Trachea (tissue), 1 donor: ENCODE data around the genes RAB34 and NEK8.

DNA sequence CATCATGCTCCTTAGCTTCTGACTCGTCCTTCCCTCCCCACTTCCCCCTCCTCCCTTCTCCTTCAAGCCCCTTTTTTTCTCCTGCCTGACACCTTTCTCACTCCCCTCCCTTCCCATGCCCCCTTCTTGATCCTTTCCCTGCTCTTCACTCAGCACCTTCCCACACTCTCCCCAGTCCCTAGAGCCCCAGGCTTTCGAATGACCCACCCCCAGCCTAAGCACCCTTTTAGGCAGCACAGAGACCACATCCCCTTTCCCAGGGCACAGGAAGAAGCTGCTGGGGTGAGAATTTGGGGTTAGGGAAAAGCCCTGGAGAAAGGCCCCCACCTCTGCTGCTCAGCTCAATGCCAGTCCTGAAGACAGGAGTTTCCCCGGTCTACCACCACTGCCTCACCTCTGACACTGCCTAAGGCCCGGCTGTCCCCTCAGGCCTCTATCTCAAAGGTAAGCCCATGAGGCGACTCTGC, 6.3 kb downstream of the PROCA1 start:
- PRO-cap: no peak

DNA sequence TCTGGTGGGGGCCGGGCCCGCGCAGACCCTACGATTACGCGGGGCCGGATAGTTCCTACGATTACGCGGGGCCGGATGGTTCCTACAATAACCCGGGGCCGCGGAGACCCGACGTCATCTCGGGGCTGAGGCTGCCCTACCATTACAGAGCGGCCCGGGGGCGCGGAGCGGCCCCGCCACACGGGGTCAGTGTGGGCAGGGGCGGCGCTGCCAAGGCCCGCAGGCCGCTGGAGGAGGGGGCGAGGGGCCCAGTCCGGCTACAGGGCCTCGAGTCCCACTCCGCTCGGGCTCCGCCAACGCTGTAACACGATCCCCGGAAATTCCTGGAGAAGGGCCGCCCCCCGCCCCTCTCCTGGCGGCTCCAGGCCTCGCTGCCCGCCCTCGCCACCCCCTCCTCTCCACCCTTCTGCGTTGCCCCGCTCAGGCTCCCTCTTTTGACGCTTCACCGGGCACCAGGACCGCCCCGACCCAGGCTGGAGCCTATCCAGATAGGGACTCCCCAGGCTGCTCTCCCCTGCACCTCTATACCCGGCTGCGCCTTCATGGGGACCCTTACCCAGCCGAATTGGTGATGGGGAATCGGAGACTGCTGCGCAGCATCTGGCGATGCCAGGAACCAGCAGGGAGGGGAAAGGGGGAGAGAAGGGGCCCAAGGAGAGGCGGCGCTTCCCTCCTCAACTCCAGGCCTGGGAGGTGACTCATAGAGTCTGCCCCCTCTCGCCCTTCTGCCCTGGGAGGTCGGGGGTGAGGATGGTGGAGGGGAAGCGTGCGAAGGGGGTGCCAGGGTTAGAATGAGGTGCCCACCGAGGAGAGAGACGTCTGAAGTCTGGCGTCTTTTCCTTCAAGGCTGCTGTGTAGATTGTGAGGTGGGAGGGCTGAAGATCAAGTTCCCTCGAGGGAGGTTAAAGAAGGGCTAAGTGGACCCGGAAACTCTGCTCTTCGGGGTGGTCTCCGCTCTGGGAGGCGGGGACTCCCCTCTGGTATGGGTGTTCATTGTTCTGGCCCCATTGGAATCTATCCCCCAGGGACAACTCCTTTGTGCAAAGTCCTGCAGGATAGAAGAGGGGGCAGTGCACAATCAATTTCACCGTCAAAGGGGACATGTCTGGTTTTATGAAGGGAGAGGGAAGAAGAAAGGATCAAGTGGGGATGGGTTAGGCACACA, at the start of gene RAB34:
Gene RAB34 (minus strand): TSS at position 303 of the 1,165 bp plus-strand sequence.
- PRO-cap: bidirectional peak, plus-strand start at position 437 of the sequence, minus-strand start at position 303 of the sequence; bidirectional peak, plus-strand start at position 728 of the sequence, minus-strand start at position 618 of the sequence

DNA sequence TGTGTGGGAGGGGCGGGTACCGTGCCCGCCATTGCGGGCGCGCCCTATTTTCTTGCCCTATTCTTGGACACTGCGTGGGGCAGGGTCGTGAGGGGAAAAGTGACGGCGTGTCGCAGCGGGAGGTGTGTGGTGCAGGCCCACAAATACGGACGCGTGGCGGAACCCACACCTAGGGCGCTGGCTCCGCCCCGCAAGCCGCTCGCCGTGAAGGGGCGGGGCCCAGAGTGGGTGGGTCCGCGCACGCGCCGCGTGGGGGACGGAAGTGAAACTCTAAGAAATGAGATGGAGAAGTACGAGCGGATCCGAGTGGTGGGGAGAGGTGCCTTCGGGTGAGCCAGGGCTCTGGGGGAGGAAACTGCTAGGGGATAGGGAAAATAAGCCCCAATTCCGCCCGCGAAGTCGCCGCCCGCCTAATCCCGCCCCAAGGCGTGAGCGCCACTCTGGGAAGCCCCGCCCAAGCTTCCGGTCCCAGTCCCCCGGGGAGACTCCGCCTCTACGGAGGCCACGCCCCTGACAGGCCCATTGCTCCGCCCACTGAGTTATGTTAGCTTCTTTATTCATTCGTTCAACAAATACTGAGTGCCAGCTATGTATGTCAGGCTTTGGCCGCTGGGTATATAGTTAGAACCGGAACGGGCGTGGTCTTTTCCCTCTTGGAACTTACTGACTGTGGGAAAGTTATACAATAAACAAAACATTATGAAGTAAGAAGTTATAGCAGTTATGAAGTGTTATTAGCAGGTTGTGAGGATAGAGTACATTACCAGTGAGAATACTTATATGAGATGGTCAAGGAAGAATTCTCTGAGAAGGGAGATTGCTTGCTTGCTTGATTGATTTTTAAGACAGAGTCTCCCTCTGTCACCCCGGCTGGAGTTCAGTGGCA, at the start of gene NEK8:
Gene NEK8 (plus strand): TSS at position 257 of the 886 bp plus-strand sequence.
- PRO-cap: bidirectional peak, plus-strand start at position 305 of the sequence, minus-strand start at position 206 of the sequence; bidirectional peak, plus-strand start at position 571 of the sequence, minus-strand start at position 442 of the sequence

DNA sequence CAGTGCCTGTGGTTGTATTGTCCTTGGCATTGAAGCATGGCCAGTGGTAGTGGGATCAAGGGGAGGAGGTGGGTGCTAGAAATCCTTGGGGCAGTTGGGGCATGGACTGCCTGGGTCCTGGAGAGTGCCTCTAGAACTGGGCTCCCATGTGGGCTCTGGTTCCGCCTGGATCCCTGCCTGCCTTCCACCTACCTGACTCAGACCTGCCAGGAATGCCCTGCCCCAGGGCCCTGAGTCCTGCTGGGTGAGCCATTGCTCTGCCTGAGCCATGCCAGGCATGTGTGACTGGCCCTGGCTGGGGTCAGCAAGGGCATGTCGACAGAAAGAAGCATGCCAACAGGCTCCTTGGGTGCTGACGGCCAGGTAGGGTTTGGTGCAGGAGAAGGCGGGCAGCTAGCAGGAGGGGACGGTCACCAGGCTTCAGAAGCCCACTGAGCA, 2.2 kb downstream of the TRAF4 start:
- PRO-cap: no peak

DNA sequence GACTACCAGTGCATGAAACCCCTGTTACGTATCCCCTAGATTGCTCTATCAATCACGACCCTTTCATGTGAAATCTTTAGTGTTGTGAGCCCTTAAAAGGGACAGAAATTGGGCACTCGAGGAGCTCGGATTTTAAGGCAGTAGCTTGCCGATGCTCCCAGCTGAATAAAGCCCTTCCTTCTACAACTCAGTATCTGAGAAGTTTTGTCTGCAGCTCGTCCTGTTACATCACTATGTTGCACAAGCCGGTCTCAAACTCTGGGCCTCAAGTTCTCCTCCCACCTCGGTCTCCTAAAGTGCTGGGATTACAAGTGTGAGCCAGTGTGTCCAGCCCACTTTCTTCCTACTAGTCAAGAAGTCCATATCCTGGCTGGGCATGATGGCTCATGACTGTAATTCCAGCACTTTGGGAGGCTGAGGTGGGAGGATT, 3.7 kb downstream of the FLOT2 start:
- PRO-cap: no peak

DNA sequence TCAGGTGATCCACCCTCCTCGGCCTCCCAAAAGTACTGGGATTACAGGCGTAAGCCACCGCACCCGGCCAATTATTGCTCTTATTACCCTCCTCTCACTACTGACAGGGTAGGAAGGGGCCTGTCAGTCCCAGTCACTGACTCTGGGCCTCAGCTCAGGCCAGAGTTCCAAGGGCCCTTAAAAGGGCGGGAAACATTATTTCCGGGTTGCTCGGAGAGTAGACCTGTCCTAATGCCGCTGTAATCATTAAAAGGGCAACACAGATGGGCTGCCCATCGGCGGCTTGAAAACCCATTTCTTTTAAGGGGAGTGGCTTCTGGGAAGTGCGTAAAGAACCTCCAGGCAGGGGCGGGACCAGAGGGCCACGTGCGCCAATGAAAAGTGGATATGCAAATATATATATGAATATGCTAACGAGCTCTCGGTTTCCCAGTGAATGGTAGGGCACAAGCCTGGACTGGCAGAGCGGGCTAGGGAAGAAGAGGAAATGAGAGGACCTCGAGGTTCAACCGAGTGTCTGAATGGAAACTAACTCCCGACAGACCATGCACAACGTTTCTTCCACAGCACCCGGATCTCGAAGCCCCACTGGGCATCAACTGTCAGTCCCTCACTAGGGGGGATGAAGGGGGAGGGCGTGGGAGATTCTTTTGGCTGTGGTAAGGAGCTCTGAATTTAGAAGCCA, 26.7 kb downstream of the PIPOX start:
- PRO-cap: bidirectional peak, plus-strand start at position 463 of the sequence, minus-strand start at position 302 of the sequence

DNA sequence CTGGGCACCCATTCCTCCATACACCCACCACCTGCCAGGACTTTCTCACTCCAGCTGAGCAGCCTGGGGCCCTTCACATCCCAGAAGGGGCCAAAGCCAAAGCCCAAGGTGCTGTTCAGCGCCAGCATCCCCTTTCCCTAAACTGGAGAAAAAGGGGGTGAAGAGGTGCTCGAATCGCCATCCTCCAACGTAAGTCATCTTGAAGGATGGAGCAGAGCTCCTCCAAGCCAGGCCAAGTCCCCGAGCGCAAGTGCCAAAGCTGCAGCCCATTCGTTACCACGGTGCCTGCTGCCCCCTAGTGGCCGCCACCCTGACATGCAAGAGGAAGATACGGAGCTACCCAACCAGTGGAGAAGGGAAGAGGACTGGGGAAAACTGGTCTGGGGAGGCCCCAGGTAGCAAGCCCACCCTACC, 63.2 kb downstream of the MYO18A start:
- PRO-cap: no peak

DNA sequence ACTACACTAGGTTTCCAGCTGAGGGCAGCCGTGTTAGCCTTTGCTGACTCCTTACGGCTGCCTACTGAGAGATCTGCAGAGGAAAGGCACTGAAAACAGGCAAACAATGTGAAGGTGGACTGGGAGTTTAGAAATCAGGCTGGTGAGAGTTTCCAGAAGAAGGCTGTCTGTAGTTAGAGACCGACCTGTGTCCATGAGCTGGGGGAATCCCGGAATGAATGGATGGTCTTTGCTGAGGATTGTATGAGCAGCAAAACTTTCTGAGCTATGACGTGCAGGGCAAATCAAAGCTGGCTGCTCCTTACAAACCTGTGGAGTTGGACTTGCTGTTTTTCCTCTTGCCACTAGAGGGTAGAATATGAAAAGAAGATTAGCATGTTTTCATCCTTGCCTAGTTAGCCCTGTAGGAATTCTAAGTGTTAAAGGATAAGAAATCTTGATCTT, 20.2 kb upstream of the TAOK1 start:
- PRO-cap: no peak

GRCh38 chr17:29390043-29390286, 198 bp upstream of the TAOK1 start:
- PRO-cap: bidirectional peak, plus-strand start at chr17:29390348, minus-strand start at chr17:29390227

- PRO-cap: no peak
These were observed 71.4 kb downstream of the ABHD15 start for GRCh38 chr17:29495313-29495923.

GRCh38 chr17:29565698-29566464, 956 bp downstream of the ABHD15 start:
- PRO-cap: no peak

DNA sequence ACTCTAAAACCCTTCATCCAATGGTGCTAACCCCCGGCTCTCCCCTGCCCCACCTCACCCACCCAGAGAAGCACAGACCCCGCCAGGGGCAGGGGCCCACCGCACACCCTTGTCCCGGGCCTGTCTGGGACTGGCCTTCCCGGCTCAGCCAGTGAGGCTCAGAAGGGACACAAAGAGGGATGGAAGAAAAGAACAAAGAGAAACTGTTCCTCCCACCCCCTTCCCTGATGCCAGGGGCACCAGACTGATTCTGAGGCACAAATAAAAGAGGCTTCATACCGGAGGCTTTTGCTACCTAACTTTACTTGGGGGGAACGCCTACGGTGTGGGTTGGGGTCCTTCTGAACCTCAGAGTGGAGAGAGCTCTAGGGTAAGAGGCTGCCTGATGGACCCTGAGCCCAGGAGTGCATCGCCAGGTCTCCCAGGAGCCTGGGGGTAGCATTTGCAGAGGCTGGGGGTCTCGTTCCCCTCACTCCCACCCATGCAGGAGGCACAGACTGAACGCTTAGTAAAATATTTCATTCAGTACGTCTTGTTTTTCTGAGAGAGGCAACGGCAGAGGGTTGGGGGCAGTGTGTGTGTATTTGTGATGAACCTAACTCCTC, 8.1 kb downstream of the CORO6 start:
- PRO-cap: no peak

- PRO-cap: no peak
These were observed 2.3 kb upstream of the CORO6 start for GRCh38 chr17:29624673-29625737.

GRCh38 chr17:29639191-29640091, 16.7 kb upstream of the CORO6 start:
- PRO-cap: bidirectional peak, plus-strand start at chr17:29639581, minus-strand start at chr17:29639302

GRCh38 chr17:29863113-29863737, 66.8 kb downstream of the SSH2 start:
- PRO-cap: no peak

- PRO-cap: no peak
These were observed 3.2 kb downstream of the SSH2 start for GRCh38 chr17:29926653-29927459.

GRCh38 chr17:30116308-30116613, 355 bp upstream of the NSRP1 start:
- PRO-cap: no peak

GRCh38 chr17:30222709-30223295, 12.7 kb downstream of the SLC6A4 start:
- PRO-cap: no peak

DNA sequence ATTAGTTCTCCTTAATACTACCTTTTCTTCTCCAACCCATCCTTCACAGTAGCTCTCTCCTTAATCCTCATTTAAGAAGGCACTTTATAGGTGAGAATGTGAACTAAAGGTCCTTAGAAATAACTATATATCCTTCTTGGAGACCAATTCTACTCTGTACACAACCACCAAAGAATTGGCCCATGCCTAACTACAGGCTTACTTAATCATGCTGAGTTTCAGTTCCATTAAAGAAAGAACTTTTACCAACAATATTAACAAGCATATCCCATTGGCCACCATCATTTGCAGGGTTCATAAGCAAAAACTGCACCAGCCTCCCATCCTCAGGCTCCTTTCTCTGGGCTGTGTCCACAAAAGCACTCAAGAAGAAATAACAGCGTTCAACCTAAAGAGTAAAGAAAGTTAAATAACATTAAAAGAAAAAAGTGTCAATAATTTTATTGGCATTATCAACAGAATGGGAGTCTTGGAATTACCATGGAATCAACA, 4.1 kb downstream of the BLMH start:
- PRO-cap: no peak

DNA sequence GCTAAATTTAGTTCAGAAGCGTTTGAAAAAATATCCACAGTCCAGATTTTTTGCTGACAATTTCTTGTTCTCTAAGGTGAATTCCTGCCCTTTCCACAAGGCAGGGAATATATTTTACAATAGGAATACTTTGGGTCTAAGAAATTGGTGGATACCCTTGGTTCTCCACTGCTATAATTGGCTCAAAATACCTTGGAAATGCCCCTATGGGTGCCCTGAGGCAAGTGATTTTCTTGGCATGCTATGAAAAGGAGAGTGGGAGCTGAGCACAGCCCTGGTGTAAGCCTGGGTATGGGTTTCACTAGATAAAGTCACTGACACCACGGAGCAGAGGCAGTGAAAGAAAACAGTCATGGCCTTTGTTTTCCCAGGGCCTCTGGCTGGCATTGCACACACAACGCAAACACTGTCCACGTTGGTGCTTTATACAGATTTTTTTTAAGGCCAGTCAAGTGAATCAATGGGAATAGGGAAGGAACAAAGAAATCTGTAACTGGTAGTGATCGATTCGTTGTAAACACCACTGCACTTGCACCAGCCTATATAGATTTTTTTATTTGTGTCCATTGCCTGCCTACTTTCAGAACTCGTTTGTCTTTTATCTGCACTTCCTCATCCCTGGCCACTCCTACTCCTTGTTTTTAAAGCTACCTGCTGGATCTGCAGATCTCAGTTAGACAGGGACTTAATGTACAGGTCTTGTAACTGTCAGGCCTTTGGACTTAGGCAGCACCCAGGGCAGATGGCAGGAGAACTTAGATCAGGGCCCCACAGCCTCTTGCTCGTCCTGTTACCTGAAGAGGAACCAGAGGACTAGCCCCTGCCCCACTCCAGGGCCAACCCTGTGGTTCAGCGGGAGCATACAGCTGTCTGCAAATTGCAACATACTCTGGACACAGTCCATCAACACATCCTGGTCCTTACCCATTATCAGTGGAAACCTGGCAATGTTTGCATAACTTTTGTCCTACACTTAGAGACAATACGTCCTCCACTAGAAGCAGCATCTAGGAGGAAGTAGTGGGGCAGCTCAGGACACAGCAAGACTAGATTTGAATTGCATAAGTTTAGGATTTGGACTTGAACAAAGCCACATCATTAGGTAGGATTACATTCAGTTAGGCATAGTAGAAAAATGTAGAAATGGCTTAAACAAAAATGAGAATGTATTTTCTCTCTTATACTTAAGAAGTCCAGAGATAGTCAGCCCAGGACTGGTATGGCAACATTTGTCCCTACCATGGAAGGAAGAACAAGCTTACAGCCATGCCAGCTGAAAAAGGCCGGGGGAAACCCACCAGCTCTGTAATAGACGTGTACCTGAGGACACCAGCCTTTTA, 10.7 kb upstream of the TMIGD1 start:
- PRO-cap: no peak